Bronchus (tissue), 1 donor: Measurements from ENCODE around the genes GPRIN3, GRID2, ATOH1, HPGDS, BMPR1B, TSPAN5 and ADH4.

DNA sequence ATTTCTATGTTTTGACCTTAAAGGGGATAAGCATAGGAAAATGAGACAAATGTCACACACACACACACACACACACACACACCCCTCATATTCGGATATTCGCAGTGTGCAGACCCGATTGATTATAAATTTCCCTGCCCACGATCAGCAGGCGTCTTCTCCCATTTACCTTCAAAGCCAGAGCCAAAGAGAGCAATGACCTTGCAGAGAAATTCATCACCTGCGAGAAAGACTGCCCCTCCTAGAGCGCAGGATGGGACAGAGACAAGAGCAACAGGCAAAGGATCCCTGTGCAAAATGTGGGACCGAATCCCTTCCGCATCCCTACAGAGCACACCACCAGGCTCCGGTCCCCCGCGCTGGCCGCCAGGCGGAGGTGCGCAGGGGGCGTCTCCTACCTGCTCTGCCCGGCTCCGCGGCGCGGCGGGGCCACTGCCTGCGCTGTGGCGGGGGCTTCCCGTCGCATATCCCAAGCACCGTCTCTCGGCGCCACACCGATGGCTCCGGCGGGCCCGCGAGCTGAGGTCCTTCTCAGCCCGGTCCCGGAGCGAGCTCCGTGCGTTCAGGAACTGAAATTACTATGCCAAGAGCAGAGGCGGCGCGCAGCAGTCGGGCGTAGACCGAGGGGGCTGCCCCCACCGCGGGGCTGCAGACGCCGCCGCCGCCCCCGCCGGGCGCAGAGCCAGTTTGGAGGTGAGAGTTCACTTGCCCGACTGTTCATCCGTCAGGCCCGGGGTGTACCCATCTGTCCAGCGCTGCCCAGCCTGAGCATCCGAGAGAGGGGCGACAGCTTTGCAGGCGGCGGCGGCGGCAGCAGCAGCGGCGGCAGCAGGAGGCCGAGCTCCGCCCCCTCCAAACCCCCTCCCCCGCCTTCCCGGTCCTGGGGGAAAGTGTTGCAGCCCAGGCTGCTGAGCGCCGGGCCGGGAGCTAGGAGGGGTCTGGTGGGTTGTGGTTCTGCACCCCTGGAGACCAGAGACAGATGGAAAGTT is at the start of gene GPRIN3:
TSS of gene GPRIN3 (minus strand) at position 584 of the 989 bp plus-strand sequence.
- PRO-cap, result bidirectional peak, plus-strand start at position 893 of the sequence, minus-strand start at position 555 of the sequence

- PRO-cap, result no peak
Observed at GRCh38 chr4:89929320-89930159, 34.9 kb downstream of the MMRN1 start.

- PRO-cap, result no peak
Observed at GRCh38 chr4:92303402-92304565, at the start of gene GRID2. TSS of gene GRID2 (plus strand) at chr4:92303966.

GRCh38 chr4:93828306-93829258 is at the start of gene ATOH1:
TSS of gene ATOH1 (plus strand) at chr4:93828753.
- PRO-cap, result no peak

DNA sequence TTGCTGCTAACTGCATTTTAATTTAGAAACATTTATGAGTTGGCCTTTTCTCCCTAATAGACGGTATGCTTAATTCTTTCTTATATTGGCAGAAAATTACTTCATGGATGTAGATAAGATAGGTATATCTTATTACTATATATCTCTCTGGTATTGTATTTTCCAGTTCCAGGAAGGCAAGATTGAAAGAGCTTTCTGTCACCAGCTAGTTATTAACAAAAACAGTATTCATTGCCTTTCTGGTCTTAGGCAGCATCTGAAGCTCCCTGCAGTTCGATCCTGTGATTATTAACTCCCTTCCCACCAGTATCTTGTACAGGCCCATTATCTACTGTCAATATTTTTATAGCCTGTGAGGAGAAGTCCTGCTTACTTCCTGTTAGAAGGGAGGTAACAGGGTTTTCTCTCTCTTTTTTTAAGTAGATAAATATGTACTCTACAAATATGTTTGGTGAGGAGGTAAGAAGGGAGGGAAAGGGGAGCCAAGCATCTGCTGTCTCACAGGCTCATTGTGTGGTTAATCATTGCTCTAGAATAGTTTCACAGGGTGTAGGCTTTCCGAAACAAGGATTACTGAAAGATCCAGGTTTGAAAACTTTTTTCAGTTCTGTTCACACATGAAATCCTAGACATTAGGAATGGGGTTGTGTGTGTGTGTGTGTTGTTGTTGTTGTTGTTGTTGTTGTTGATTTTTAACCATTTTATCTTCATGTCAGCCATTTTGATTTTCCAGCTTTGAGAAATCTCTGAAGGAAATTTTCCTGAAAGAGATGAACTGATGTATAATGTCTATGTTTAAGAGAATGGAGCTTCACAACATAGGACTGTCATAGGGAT is 14.1 kb downstream of the ATOH1 start:
- PRO-cap, result no peak

DNA sequence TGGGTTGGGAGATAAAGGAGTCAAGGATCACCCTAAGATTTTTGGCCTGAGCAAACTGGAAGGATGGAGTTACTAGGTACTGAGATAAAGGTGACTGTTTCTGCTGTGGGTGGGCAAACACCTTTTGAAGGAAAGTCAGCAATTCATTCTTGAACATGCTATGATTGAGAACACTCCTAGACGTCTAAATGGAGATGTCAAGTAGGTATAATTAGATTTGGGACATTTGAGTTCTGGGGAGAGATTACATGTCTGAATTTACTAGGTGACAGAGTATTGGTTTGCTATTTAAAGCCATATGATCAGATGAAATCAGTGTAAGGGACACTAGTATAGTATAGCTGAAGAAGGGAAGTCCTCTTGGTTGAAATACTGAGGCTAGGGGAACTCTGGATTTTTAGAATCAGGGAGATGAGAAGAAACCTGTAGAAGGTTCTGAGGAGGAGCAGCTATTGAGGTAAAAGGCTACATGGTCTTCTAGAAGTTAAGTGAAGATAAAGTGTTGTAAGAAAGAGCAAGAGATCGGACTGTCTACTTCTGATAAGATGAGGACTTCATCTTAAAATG is 20.0 kb downstream of the SMARCAD1 start:
- PRO-cap, result no peak

GRCh38 chr4:94342390-94343104 is at the start of gene HPGDS:
TSS of gene HPGDS (minus strand) at chr4:94342836.
- PRO-cap, result no peak

DNA sequence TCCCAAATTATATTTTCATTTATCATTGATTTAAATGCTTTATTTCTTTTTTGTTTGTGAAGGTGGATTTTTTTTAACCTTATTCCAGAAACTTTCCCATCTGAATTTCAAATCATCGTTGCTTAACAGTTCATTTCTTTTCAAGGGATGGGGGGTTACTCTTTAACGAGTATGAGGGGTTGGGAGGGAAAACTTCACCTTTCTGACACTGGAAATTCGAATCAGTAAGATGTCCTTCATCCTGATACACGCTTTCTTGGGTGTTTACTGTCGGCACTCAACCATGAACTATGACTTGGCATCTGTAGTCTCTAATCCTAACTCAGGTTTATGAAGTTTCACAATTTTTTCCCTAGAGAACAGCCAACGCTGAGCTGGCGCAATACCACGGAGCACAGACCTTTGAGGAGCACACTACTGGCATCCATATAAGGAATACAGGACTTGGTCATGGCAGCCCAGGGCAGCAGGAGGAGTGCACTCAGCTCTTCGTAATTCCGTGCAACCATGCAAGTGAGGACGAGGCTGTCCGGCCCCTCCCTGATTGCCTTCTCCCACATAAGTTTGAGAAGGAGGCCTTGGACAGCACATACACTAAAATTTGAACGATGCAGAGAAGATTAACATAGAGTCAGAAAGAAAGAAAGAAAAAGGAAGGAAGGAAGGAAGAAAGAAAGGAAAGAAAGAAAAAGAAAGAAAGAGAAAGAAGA is 41.1 kb upstream of the PDLIM5 start:
- PRO-cap, result no peak

DNA sequence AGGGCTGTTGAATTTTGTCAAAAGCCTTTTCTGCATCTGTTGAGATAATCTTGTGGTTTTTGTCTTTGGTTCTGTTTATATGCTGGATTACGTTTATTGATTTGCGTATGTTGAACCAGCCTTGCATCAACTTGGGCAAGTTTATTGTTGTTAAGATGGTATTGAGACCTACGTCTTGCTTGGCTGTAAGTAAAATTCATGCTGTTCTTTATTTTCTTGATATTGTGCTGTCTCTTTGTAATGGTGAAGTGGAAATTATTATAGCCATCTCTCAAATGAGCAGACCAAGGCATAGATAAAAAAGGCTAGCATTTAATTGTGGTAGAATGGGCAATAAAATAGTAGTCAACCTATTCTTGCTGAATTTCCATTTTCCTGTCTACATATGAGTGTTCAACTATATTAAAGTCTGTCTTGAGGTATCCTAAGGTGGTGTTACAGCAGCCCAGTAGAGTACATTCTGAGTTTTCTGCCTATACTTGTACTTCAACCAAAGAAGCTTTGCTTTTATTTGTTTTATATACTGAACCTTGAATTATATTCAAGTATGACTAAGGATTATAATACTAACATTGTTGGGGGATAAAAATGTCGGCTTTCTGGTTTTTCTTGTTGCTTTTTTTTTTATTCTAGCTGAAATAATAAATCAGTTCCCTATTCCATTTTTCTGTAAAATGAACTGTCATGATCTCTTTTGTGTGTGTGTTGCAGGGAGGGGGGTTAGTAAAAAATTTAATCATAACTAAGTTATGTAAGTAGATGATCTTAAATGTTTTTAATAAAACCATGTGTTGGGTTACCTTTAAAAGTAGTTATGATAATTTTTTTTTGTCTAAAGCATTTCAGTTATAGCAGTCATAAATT is 106.6 kb downstream of the PDLIM5 start:
- PRO-cap, result no peak

- PRO-cap, result no peak
Observed at GRCh38 chr4:94604824-94605237, 152.9 kb upstream of the BMPR1B start.

DNA sequence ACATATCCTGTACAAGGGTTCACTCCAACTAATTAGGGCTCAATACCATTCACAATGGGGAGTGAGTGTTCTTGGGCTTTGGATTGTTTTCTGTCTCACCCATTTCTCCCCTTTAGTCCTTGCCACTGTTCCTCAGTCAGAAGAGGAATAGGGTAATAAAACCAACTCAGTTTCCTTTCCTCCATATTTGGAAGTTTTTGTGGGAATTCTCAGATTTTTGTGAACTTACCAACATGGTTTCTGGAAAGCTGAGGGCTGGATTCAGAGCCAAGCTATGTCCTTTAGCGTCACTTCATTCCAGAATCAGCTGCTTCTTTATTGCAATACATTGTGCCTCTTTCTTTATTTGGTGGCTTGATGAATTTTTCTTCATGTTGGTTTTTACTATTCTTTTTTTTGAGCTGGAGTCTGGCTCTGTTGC is 43.0 kb upstream of the BMPR1B start:
- PRO-cap, result no peak

- PRO-cap, result no peak
Observed at GRCh38 chr4:94757525-94758303, at the start of gene BMPR1B. TSS of gene BMPR1B (plus strand) at chr4:94757955.

- PRO-cap, result no peak
Observed at GRCh38 chr4:95255784-95256130, 293.0 kb downstream of the UNC5C start.

DNA sequence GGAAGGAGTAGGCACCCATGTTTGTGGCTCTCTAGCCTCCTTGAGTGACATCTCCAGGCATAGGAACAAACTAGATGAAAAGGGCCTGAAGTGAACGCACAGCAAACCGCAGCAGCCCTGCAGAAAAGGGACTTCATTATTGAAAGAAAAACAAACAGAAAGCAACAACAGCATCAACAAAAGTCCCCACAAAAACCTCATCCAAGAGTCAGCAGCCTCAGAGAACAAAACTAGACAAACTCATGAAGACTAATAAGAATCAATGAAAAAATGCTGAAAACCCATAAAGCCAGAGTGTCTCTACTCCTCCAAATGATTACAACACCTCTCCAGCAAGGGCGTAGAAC is 805.7 kb downstream of the STPG2 start:
- PRO-cap, result no peak

GRCh38 chr4:98226272-98226909 is 34.8 kb upstream of the RAP1GDS1 start:
- PRO-cap, result no peak

DNA sequence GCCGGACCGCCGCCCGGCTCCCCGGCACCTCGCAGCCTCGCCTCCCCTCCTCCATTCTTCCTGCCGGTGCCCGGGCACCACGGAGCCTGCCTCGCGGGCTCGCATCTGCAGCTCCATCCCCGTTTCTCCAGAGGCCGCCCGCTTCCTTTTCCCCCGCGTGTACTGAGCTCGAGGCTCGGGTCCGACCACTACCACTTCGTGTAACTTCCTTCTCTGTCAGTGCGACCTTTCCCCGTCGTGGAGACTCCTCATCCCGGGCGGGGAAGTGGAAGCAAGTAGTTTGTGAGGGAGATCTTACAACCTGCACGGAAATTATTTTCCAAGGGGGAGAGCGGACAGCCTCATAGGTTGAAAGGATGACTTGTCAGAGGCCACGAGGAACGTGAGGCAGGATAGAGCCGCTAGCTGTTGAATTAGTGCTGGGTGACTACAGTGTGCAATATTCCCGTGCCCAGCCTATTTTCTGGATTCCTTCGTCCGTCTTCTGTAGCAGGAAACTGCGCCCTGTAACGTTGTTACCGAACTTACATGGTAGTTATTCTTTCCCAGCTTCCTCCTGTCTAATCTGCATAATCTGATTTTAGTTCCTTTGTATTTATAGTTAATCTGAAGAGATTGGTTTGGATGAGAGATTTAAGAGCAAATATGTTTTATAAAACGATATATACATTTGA is 742 bp downstream of the RAP1GDS1 start:
- PRO-cap, result unidirectional peak, minus-strand start at position 499 of the sequence

DNA sequence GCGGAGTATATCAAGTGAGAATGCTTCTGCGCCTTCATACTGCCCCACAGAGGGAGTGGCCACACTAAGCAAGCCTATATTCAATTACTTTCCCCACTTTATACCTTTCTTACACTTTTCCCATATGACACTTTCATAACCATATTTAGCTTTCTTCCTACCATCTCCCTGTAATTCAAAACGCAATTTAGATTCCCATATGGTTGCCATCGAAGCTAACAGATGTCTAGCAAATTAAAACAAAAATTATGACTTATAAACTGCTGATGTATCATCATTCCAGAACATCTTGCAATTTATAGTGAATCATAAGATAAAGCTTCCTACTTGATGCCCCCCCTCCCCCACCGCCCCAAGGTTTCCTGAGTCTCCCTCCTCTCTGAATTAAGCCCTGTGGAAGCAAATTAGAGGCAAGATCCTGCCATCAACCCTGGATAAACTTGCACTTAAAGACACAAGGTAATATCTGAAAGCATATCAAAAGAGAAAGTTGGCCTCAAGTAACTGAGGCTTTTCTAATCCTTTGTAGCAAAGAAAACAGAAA is 5.4 kb downstream of the TSPAN5 start:
- PRO-cap, result no peak

- PRO-cap, result bidirectional peak, plus-strand start at chr4:98658946, minus-strand start at chr4:98658611
Observed at GRCh38 chr4:98657903-98659035, at the start of gene TSPAN5. TSS of gene TSPAN5 (minus strand) at chr4:98658611.

DNA sequence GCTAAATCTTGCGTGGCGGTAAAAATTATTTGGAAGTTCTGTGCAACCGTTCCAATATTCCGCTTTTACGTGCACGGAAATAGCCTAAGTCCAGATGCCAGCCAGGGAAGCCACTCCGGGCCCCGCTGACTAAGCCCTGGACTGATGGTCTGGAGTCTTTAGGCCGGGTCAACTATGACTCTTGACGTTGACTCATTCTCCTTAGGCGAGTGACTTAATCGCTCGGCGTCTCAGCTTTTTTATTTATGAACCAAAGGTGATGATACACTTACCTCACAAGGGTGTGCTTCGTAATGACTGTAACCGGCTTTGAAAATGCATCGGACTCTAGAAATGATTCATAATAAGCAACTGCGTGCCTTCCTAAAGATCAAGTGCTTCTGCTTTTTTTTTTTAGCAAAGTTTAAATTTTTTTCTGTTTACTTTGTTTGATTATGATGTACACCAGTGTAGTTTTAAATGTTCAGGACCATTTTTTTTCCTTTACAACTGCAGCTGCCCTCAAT is 961 bp upstream of the EIF4E start:
- PRO-cap, result unidirectional peak, minus-strand start at position 133 of the sequence; unidirectional peak, minus-strand start at position 241 of the sequence

DNA sequence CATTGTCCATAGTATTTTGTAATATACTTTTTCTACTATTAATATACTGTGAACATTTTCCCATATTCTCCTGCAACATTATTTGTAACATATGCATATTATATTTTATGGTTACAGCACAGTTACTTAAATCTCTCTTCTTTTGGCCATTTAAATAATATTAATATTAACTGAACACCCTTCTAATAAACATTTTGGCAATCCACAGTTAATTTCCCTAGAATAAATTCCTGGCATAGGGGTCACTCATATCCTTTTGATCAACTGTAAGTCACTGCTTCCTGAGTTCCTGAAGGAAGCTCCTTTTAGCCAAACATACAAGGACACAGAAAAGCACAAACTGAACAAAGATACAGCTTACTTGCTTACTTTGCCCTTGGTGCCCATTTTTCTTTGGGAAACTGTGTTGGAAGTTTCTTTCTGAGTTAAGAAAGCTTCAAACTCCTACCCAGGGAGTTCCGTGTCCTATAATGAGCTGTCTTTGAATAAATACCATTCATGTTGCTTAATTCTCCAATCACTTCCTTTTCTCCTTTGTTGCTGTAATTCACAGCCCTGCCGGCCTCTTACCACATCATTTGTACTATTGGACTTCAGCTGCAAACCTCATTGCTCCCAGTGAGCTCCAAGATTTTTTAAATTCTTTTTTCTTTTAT is at the start of gene ADH4:
TSS of gene ADH4 (minus strand) at position 462 of the 656 bp plus-strand sequence.
- PRO-cap, result no peak